ENCODE data around the gene CPT1B.

GRCh38 chr22:50225616-50226254 lies 19.1 kb downstream of the TUBGCP6 start:
- RRBS = 88% methylated on average over 3 of the region's 22 CpGs
CAGE:
- cytosol, long polyA plus RNA = no peak
- long polyA plus RNA = no peak
- nucleus, long polyA plus RNA = no peak

DNA sequence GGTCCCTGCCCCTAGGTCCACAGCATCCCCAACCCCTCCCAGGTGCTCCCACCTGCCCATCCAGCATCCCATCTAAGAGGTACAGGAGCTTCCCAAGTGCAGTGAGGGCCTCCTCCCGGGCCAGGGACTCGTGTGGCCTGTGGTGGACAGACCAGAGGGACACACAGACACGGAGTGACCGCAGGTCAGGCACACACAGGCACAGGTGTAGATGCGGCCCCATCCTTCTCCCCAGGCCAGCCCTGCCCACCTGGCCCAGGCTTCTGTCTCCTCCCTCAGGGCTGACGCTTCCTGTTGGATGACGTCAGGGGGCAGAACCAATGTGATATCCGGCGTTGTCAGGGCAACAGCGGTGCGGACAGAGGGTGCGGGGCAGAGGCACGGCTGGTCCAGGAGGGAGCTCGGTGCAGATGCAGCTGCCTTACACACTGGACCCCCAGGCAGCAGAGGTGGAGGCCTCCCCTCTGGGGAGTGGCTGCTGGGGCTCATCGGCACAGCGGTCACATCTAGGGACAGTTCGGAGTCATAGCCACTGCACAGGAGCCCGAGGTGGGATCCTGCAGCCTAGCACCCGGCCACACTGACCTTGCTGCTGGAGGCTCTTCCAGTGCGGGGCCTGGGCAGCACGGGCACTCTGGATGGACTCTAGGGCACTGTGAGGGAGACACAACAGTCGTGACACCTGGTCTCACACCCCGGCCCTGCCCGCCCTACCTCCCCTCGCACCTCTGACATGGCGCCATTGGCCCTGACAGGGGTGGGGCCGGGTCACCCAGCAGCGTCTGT lies 3.0 kb upstream of the TUBGCP6 start:
- RRBS = 86% methylated on average over 5 of the region's 28 CpGs
CAGE:
- cytosol, long polyA plus RNA = no peak
- long polyA plus RNA = no peak
- nucleus, long polyA plus RNA = no peak

- RRBS = no CpG with 5 or more reads among the region's 46 CpGs
CAGE:
- cytosol, long polyA plus RNA = no peak
- long polyA plus RNA = no peak
- nucleus, long polyA plus RNA = no peak
These were observed 16.1 kb upstream of the MAPK11 start for GRCh38 chr22:50286067-50286946.

DNA sequence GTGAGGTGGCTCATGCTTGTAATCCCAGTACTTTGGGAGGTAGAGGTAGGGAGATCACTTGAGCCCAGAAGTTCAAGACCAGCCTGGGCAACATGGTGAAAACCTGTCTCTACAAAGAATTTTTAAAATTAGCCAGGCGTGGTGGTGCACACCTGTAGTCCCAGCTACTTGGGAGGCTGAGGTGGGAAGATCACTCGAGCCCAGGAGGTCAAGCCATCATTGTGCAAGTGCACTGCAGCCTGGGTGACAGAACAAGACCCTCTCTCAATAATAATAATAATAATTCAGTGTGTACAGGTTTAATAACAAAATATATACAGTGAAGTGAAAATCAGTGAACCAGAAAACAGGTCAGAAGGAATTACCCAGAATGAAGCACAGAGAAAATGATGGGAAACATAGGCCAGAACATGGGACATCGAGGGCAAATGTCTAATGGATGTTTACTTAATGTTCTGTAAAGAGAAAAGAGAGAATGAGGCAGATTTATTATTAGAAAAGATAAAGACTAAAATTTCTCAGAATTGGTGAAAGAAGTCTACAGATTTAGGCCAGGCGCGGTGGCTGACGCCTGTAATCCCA lies 34.1 kb downstream of the PPP6R2 start:
- RRBS = no CpG with 5 or more reads among the region's 6 CpGs
CAGE:
- cytosol, long polyA plus RNA = no peak
- long polyA plus RNA = no peak
- nucleus, long polyA plus RNA = no peak

DNA sequence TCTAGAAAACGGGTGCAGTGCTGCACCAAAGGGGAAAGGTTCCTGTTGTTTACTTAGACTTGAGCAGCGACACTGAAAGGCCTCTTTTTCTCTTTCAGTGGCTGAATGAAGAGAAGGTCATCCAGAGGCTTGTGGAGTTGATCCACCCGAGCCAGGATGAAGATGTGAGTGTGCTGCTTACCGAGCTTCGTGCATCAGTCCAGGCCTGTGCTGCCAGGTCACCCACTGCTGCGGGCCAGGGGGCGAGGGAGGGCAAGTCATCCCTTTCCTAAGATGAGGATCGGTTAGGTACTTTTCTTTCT lies 58.9 kb downstream of the SBF1 start:
- RRBS = no CpG with 5 or more reads among the region's 8 CpGs
CAGE:
- cytosol, long polyA plus RNA = no peak
- long polyA plus RNA = no peak
- nucleus, long polyA plus RNA = no peak

- RRBS = 95% methylated on average over 5 of the region's 57 CpGs
CAGE:
- cytosol, long polyA plus RNA = no peak
- long polyA plus RNA = no peak
- nucleus, long polyA plus RNA = no peak
These were observed 27.8 kb downstream of the SBF1 start for GRCh38 chr22:50446714-50447741.

DNA sequence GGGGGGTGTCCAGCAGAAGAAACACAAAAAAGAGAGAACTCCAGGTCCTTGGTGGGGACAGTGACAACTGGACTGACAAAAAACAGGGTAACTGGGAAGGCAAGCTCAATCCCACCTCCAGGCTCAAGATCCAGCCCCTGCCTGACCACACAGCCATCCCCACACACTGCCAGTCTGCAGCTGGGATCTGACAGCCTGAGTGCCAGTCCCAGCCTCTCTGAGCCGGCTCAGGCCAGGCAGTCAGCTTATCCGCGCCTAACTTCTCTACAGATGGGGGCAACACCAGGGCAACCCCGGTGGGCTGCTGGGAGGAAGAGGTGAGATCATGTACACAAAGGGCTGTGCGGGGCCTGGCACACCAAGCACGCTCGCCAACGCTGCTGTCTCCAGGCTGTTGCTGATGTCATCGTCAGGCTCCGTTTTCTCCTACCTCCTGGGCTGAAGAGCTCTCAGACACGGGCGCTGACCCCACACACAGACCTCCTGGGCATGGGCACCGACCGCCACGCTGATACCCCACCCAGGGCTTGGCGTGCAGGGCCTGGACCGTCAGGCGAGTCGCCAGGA lies 1.1 kb downstream of the SBF1 start:
- RRBS = 52% methylated on average over 4 of the region's 19 CpGs
CAGE:
- cytosol, long polyA plus RNA = no peak
- long polyA plus RNA = no peak
- nucleus, long polyA plus RNA = no peak

GRCh38 chr22:50497198-50497397 lies 10.4 kb downstream of the LMF2 start:
- RRBS = no CpG with 5 or more reads among the region's 4 CpGs
CAGE:
- cytosol, long polyA plus RNA = no peak
- long polyA plus RNA = no peak
- nucleus, long polyA plus RNA = no peak

GRCh38 chr22:50523354-50523651 lies 2.1 kb downstream of the SCO2 start:
- RRBS = no CpG with 5 or more reads among the region's 11 CpGs
CAGE:
- cytosol, long polyA plus RNA = no peak
- long polyA plus RNA = no peak
- nucleus, long polyA plus RNA = no peak

DNA sequence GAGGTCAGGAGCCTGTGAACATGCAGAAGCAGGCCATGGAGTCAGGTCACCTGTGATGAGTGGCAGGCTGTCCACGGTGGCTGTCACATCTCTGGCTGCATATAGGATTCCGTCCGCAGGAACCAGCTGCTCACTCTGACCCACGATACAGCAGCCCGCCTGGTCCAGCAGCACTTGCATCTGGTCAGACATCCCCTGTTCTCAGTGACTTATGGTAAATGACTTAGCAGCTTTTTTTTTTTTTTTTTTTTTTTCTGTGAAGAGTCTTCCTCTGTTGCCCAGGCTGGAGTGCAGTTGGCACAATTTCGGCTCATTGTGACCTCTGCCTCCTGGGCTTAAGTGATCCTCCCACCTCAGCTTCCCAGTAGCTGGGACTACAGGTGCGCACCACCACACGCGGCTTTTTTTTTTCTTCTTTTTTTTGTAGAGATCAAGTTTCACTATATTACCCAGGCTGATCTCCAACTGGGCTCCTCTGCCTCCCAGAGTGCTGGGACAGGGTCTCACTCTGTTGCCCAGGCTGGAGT lies 2.2 kb upstream of the SCO2 start:
- RRBS = no CpG with 5 or more reads among the region's 9 CpGs
CAGE:
- cytosol, long polyA plus RNA = no peak
- long polyA plus RNA = no peak
- nucleus, long polyA plus RNA = no peak

DNA sequence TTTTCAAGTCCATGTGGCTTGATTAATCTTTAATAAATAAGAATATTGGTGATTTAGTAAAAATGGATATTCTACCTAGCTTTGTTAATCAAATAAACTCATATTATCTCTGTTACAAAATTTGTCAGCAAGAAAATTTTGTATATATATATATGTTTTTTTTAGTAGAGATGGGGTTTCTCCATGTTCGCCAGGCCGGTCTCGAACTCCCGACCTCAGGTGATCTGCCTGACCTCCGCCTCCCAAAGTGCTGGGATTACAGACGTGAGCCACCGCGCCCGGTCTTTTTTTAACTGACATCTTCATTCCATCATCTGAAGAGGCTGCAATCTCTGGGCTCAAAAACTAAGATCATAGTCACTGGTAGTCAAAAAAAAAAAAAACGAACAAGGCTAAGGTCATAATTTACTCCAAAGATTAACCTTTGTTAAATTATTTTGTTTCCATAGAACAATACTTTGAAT lies 5.4 kb upstream of the KLHDC7B start:
- RRBS = no CpG with 5 or more reads among the region's 10 CpGs
CAGE:
- cytosol, long polyA plus RNA = no peak
- long polyA plus RNA = no peak
- nucleus, long polyA plus RNA = no peak

- RRBS = 11% methylated on average over 25 of the region's 58 CpGs
CAGE:
- cytosol, long polyA plus RNA = no peak
- long polyA plus RNA = no peak
- nucleus, long polyA plus RNA = no peak
These were observed 1.6 kb upstream of the KLHDC7B start for GRCh38 chr22:50543974-50544712.

- RRBS = no CpG with 5 or more reads among the region's 18 CpGs
CAGE:
- cytosol, long polyA plus RNA = no peak
- long polyA plus RNA = no peak
- nucleus, long polyA plus RNA = no peak
These were observed 6.3 kb upstream of the SYCE3 start for GRCh38 chr22:50568622-50569718.

DNA sequence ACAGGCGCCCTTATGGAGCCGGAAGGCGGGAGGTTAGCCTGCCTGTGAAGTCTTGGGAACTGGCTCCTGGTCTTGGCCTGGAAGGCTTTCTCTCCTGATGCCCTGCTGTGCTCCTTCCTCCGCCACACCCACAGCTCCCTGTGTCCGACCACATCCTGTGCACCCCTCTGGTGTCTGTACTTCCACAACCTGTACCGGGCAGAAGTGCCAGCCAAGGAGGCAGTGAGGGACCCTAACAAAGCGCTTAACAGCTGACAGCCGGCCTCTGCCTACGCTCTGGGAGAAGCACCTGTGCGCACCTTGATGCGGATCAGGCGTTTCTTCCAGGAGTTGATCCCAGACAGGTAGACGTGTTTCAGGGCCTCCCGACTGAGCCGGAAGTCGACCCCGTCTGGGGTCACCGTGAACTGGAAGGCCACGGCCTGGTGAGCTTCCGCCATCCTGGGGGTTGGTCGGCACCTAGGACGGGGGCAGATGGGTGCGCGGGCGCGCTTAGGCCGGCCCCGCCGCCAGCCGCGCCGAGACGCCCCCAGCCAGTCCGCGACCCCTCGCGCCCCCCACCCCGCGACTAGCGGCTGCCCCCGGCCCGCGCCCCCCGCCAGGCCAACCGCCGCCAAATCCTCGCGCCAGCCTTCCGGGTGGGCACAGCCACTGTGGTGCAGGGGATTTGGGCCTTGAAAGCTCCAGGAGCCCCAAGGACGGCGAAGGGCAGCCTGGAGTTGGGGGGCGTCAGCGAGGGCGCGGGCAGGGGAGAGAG lies 573 bp downstream of the CPT1B start:
- RRBS = 22% methylated on average over 24 of the region's 55 CpGs
CAGE:
- cytosol, long polyA plus RNA = no peak
- long polyA plus RNA = no peak
- nucleus, long polyA plus RNA = no peak

DNA sequence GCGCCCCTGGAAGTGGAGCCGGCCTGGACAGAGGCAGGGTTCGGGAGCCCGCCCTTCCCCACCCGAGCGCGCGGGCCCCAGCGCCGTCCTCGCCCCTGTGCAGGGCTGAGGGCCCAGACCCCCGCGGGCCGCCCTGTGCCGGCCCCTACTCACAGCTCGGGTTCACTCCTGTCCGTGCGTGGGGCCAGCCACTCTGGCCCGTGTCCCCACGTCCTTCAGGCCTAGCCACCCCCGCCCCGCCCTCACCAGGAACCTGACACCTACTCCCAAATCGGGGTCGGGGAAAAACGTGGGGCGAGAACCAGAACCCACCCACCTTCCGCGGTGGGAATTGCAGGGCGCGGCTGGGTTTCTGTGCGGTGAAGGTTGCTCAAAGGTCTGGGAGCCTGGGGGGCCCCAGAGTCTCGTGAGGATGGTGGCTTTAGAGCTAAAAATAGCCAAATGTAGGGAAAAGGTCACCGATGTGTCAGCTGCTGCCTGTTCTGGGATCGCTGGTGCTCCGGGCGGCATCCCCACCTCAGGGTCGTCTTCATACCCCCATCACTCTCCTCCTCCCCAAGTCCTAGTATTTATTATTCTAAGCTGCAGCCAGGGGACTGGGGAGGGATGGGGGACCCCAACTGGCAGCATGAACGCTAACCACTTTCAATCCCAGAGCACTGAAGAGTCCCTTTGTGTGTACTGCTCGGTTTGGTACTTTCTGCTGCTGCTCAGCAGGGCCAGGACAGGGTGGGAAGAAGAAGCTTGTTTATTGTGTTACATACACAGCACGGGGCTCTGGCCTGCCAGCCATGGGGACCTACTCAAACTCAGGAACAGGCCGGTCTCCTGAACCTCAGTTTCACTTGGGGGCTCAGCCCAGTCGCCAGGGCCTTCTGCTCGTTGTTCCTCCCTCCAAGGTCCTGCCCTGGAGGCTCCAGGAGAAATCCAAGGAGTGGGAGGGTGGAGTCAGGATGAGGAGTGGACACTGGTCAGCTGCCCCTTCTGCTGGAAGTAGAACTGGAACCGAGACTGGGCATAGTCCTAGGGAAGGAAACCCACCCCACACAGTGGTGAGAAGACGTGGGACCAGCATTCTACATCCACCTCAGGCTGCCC lies at the start of gene CPT1B:
Gene CPT1B (minus strand): TSS at position 195 of the 1,098 bp plus-strand sequence.
- RRBS = no CpG with 5 or more reads among the region's 45 CpGs
CAGE:
- cytosol, long polyA plus RNA = no peak
- long polyA plus RNA = no peak
- nucleus, long polyA plus RNA = no peak

- RRBS = no CpG with 5 or more reads among the region's 36 CpGs
CAGE:
- cytosol, long polyA plus RNA = no peak
- long polyA plus RNA = no peak
- nucleus, long polyA plus RNA = no peak
These were observed 6.9 kb downstream of the ARSA start for GRCh38 chr22:50620667-50621908.

GRCh38 chr22:50621909-50622588 lies 5.9 kb downstream of the ARSA start:
- RRBS = no CpG with 5 or more reads among the region's 14 CpGs
CAGE:
- cytosol, long polyA plus RNA = no peak
- long polyA plus RNA = no peak
- nucleus, long polyA plus RNA = no peak

Data from IMR-90 (cell line).